HEK293 (cell line): ENCODE measurements around a stretch of chr10.

DNA sequence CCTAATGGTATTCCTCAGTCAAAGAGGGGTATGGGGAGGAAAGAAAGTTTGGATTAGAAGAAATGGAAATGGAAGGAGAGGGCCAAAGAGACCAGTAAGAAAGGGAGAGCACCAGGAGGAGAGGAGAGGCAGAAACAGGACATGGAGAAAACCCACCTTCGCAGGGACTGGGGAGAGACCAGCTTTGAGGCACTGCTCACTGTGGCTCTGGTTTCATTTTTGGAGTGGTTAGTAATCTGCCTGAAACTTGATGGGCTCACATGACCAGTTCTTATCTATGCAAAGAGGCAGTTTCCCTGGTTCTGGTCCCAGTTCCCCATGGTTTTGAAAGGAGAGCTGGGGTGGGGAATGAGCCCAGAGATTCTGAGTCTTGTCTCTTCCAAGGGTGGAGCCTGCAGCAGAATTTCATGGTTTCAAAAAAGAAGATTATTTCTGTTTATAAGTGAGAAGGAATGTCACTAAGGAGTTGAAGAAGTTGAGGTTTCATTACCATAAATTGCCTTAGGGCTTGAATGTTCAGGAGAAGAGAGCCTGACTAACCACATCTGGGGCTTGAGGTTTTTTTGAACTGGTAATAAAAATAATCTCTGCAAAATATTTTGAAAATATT lies 190.3 kb upstream of the HABP2 start:
- PRO-cap: unidirectional peak, minus-strand start at position 203 of the sequence
- RRBS, 2 experiments: no CpG with 5 or more reads among the region's 1 CpG

GRCh38 chr10:113384814-113385332 lies 168.0 kb upstream of the HABP2 start:
- PRO-cap: no peak
- RRBS, 2 experiments: no CpG with 5 or more reads among the region's 10 CpGs

- PRO-cap: no peak
- RRBS, 2 experiments: no CpG with 5 or more reads among the region's 13 CpGs
Measured at GRCh38 chr10:113603068-113603772, 50.4 kb downstream of the HABP2 start.

GRCh38 chr10:113746409-113747120 lies 4.9 kb upstream of the PLEKHS1 start:
- PRO-cap: no peak
- RRBS, 2 experiments: no CpG with 5 or more reads among the region's 4 CpGs

DNA sequence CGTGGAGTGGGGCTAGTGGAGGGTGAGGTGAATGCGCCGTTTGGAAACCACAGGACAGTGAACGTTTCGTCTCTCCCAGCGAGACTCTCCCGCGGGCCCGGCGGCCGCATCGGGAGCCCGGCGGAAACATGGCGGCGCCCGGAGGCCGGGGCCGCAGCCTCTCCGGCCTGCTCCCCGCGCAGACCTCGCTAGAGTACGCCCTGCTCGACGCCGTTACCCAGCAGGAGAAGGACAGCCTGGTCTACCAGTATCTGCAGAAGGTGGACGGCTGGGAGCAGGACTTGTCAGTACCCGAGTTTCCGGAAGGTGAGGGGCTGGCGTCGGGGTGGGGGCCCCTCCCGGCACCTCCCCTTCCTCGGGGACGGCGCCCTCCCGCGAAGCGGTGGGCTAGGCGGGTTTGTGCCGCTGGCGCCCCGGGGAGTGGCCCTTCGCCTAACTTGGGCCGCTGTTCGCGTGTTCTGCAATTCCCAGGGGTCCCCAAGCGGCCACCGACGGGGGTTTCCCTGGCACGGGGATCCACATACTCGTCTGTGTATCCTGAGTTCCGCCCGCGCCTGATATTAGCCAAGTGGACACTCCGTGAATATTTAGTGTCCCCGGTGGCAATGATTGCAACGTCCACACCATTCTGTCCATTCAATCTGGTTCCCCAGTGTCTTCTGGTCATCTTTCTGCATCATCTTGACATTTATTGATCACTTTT lies 435 bp downstream of the NHLRC2 start:
- PRO-cap: bidirectional peak, plus-strand start at position 129 of the sequence, minus-strand start at position 532 of the sequence; bidirectional peak, plus-strand start outside the sequence, minus-strand start at position 643 of the sequence
- RRBS, 2 experiments: 1 to 2% methylated on average over 13 of the region's 58 CpGs

DNA sequence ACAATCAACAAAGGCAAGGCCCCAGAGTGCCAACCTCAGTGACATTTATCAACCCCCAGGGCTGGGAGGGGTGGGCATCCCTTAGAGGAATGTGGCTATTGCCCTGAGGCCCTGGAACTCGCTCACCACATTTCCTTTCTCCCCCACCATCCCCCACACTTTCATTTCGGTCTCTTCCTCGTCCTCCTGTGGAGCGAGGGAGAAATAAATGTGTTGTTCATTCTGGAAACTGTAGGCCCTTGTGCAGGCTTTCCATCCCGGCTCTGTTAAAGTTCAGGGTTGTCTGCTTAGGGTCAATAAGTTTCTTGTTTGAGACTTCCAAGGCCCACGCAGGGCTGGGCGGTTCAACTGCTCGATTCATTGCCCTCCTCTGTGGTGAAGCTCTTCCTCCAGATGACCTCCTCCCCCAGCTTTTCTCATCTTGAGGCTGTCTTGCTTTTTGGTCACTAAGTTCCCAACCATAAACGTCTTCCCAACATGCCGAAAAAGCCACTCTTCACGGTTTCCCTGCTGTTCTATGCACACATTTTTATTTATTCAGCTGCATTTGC lies 57.7 kb downstream of the AFAP1L2 start:
- PRO-cap: no peak
- RRBS, 2 experiments: no CpG with 5 or more reads among the region's 11 CpGs

DNA sequence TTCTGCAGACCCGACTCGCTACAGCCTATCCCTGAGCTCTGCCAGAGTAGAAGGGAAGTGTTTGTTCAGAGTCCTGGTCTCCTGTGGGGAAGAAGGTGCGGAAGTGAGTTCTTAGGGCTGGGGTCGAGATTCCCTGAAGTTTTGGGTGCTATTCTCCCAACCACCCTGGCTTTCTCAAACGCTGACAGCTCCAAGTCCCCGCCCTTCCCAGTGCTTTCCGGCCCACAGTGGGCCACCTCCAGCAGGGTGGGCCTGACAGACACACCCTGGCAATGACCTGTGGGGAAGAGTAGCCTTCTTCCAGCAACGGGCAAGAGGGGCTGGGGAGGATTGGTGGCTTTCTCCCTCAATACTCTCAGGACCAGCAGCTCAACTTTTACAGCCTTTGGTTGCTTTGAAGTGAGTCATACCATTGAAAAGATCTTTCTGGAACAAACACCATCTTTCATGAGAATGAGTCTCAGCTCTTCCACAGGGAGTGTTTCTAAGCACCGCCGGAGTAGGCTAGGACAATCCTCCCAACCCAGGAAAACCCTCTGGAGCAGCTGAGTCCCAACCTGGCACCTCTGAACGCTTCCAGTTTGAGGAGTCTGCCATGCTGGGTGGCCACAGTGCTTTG lies 23.2 kb upstream of the AFAP1L2 start:
- PRO-cap: no peak
- RRBS, 2 experiments: no CpG with 5 or more reads among the region's 11 CpGs

GRCh38 chr10:114499526-114500282 lies 95.4 kb upstream of the AFAP1L2 start:
- PRO-cap: no peak
- RRBS, 2 experiments: no CpG with 5 or more reads among the region's 10 CpGs

DNA sequence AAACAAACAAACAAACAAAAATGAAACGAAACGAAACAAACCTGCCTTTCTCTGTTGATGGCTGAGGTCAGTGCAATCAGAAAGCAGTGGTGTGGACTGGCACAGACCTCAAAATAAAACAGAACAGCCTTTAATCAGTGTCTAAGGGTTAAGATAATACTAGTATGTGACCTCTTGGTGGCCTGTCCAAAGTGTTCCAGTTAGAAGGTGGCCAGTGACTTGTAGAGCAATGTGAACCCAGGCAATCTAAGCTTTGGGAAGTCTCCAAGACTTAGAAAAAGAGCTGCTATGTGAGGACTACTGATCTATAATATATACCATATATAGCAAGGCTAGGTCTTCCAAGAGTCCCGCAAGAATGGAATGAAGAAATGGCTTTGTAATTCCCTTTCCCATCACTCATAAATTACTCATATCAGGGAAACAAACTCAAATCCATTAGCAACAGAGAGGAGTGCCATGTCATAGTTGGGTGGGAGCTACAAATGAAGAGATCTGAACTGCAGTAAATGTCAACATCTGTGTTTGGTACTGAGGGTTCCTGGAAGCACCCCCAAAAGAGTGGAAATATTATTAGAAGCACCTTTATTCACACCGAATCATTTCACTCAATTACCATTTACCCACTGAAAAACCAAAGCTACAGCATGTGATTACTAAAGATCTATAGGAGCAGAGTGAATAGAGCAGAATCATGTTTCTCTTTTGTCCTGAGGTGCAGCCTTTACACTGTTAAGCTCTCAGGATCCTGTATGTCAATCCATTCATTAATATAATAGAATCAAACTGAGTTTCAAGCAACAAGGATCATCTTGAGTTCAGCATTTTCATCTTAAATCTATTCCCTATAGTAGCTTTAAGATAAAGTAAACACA lies 28.0 kb downstream of the ABLIM1 start:
- PRO-cap: no peak
- RRBS, 2 experiments: no CpG with 5 or more reads among the region's 4 CpGs

DNA sequence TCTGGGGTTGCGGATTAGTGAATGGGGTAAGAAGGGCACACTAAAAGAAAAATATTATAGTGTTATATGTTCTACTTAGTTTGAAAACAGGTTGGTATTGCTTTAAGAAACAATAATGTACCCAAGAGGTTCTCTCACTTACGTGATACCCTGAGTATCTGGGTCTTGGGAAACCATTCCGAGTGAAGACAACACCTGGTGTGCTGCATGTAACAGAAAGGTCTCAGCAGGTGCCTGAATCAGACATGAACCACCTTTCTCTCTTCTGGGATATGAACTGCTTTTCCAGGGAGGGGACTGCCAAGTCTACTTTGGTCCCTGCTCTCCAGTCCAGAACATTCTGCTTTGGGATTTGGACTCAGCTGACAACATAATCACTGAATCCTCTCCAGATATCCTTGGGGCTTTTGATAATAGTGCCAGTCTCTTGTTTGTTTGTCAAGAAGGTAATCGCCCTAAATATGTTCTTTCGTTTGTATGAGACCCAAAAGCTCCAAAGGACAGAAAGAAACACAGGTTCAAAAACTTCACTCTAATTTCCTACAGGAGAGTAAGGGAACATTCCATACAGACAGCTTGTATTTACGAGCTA lies 5.7 kb downstream of the ABLIM1 start:
- PRO-cap: no peak
- RRBS, 2 experiments: no CpG with 5 or more reads among the region's 6 CpGs

DNA sequence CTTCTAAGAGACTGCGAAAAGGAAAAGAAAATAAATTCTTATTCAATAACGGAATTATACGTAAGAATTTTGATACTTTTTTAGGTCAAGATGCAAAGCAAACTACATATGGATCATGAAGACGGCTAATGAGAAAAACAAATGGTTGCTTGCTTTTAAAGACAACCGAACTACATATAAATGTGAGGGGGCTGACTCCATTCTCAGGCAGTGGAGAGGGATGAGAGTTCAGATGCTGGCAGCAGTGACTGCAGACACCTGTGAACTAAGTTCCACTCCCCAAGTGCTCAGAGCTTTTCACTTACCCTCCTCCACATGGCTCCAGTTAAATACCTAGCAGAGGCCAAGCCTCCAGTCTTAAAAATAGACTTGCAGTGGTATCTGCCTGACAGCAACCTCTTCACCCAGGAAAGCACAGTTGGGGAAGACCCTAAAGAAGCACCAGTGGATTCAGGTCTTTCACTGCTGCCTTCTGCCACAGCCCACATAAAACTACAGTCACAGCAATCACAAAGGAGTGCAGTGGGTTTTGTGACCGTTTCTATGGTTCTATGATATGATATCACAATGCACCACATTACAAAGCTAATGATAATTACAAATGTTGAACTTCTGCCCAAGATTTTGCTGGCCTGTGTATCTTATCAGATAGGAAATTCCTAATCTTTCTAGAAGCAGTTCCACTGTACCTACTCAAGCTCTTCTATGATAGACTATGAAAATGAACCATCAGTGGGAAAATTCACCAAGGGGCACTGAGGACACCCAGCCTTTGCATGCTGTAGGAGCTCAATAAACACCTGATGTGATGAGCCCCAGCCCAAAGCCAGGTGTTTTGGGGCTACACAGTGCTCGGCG lies 3.2 kb upstream of the ABLIM1 start:
- PRO-cap: no peak
- RRBS, 2 experiments: no CpG with 5 or more reads among the region's 8 CpGs

GRCh38 chr10:114859095-114859716 lies 37.6 kb downstream of the FHIP2A start:
- PRO-cap: no peak
- RRBS, 2 experiments: no CpG with 5 or more reads among the region's 7 CpGs

DNA sequence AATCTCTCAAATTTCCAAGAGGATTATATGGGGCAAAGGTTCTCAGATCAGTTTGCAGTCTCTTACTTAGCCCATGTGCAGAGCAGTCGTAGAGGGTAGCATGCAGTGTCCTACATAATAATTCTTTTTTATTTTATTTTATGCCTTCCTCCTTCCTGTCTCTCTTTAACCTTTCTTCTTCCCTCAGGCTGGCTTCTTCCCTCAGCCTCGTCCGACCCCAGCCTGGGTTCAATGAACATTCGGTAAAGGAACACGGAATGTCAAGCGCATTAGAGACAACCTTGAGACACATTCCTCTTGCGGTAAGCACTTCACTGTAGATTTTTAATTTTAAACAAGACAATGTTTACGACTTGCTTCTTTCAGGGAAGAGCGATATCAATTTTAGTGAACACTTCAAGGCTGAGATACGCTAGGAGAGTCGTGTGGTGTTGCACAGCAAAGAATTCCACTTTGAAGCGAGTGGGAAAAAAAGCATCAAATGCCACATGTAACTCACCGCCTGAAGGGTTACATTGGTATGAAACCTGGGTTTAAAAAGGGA lies 69.0 kb upstream of the ATRNL1 start:
- PRO-cap: no peak
- RRBS, 2 experiments: no CpG with 5 or more reads among the region's 13 CpGs

- PRO-cap: no peak
- RRBS, 2 experiments: no CpG with 5 or more reads among the region's 2 CpGs
Measured at GRCh38 chr10:115807607-115807904, 465.4 kb downstream of the GFRA1 start.

GRCh38 chr10:116082595-116083254 lies 190.3 kb downstream of the GFRA1 start:
- PRO-cap: no peak
- RRBS, 2 experiments: no CpG with 5 or more reads among the region's 5 CpGs

DNA sequence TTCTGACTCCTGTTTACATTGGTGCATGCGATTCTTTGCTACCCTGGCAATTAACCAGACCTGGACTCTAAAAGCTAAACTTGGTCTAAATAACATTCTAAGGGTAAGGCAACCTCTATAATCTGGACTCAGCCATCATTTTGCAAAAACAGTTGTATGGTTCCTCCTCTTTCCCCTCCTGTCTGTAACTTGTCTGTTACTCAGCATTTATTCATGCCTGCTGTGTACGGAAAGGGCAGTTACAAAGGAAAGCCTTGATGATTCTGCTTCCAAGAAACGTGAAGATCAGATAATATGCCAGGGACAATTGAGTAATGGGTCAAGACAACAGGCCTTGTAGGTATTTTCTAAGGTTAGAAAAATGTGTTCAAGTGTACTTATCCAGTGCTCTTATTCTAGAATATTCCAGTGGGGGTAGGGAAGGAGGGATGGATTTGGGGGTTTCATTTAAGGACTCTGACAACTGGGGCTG lies 1.8 kb upstream of the C10orf82 start:
- PRO-cap: no peak
- RRBS, 2 experiments: no CpG with 5 or more reads among the region's 3 CpGs

GRCh38 chr10:116771082-116771792 lies 28.9 kb upstream of the HSPA12A start:
- PRO-cap: no peak
- RRBS, 2 experiments: no CpG with 5 or more reads among the region's 16 CpGs

GRCh38 chr10:116947057-116947497 lies 57.9 kb downstream of the SHTN1 start:
- PRO-cap: no peak
- RRBS, 2 experiments: no CpG with 5 or more reads among the region's 3 CpGs

DNA sequence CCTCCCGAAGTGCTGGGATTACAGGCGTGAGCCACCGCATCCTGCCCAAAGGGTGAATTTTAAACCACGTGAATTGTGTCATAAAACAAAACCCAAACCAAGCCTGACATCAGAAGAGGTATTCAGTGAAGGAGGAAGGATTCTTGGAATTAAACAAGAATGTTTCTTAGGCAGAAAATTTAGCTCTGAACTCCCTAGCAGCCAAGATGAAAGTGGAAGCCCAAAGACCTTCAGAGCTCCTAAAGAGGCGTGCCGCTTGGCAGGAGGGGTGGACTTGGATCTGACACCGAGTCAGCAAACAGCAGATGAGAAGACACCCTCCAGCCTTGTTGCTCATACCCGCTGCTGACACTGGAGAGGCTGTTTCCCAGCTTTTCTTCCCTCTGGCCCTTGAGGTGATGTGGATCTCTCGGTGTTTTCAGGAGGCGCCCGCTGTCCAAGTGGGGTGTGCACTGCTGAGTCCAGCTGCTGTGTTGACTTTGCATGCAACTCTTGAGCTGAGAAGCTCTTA lies 21.3 kb downstream of the SLC18A2 start:
- PRO-cap: no peak
- RRBS, 2 experiments: no CpG with 5 or more reads among the region's 11 CpGs

- PRO-cap: no peak
- RRBS, 2 experiments: no CpG with 5 or more reads among the region's 1 CpG
Measured at GRCh38 chr10:117309317-117309909, 65.8 kb downstream of the PDZD8 start.